CMK (cell line): ENCODE results near the genes DIPK1A, DR1 and ABCA4.

DNA sequence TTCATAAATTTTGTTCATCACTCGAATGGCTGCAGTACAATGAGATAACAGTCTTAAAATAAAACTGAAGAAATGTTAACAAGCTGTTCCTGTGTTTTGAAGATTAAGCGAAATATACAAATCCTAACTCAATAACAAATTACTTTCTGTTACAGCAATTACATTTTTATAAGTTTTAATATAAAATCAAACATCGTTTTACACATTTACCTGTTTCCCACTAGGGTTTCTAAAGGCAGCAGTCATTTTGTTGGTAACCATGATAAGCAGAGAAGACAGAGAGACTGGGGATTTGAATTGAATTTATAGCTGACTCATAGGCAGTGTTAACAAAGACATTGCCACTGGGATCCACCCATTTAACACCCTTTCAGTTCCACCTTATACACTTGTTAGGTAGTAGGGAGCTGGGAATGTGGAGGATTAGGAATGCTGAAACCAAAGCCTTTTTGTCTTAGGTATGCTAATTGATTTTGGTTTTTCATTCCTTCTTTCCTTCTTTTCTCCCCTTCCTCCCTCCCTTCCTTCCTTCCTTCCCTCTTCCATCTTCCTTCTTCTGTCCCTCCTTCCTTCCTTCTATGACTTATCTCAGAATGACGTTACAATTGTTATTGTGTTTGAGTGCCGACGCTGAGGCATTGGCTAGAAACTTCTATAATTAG is 7.4 kb upstream of the EVI5 start:
- RRBS, result no CpG with 5 or more reads among the region's 6 CpGs

DNA sequence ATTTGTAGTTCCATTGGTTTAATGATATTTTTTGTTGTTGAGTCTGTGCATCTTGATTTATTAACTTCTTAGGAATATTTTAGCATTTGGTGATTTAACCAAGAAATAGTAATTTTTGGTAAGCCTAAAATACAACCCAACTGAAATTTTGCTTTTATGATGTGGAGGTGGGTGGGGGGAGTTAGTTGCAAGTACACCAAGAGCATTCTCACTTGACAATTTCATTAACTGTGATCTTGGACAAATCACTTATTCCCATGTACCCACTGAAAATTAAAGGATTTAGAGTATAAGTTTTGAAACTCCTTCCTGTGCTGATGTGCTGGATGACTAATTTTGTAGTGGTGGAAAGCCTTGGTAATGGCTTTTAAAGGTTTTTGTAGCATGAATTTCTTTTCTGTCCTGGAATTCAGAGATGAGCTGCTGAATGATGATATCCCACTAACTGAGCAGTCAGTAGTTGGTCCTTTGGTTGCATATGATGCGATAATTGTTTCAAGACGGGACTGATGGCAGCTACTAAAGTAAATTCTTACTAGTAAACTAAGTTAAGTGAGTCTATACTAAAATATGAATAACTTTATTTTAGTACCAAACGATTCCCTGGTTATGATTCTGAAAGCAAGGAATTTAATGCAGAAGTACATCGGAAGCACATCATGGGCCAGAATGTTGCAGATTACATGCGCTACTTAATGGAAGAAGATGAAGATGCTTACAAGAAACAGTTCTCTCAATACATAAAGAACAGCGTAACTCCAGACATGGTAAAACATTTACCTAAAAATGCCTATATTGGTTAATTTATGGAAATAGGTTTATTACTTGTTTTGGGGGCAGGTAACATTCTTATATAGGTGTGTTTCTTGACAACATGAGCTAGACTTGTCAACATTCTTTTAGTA is 5.3 kb downstream of the RPL5 start:
- RRBS, result no CpG with 5 or more reads among the region's 6 CpGs

DNA sequence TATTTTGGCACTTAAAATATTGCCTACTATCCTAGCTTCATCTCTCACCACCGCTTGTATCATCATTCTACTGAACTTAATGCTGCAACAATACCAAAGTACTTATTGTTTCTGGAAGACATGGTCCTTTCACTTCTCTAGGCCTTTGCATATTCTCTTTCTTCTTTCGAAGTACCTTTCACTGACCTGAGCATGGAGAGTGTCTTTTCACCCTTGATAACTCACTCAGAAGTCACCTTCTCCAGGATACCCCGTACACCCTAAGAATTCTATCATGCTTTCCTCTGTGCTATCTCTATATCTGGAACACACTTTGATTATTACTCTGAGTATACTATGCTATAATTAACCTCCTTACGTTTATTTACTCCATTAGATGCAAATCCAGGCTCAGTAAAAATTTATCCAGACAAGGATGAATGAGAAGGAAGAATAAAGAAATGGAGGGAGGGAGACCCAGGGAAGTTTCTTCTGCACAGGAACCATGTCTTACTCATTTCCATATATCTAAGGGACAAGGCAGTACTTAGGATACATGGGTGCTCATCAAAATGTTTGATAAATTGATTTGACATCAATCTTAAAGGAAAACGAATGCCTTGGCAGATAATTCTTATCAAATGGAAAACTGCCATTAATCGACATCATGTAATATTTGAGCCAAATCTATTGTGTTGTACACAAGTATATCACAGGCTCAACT is 41.8 kb downstream of the DIPK1A start:
- RRBS, result no CpG with 5 or more reads among the region's 6 CpGs

DNA sequence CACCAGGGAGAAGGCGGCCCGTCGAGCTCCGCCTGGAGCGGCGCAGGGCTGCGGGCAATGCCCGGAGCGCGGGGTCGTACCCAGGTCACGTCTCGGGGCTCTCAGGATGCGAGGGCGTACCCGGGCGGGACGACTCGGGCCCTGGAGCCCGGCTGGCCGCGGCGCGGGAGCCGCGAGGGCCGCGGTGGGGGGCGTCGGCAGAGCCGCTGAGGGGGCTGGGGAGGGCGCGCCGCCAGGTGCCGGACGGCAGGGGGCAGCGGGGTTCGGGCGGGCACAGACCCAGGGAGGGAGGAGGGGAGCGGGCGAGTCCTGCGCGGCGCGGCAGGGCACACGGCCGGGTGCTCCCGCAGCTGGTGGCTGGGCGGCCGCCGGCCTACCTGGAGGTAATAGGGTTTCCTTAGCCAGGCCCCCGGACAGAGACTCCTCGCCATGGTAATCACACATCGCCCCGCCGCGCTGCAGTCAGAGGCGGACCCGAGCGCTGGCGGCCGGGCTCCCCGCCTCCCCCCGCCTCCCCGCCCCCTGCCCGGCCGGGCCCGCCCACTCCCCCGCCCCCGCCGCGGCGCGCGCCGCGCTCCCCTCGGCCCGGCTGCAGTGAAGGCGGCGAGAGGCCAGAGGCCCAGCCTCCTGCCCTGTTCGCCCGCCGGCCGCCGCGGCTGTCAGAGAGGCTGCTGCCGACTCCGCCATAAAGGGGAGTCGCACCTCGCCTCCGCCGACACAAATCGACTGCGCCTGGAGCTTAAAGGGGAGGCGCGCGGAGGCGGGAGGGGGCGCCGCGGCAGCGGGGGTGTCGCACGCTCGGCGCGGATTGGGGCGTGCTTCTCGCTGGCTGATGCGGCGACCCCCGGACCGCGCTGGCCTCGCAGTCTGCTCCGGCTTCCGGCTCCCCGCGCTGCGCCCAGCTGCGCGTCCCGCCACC is at the start of gene DIPK1A:
Gene DIPK1A, minus strand, starts transcription at position 464 of the 919 bp plus-strand sequence.
- RRBS, result 2% methylated on average over 70 of the region's 124 CpGs

- RRBS, result no CpG with 5 or more reads among the region's 9 CpGs
These were observed 19.9 kb upstream of the DIPK1A start for GRCh38 chr1:92981016-92981797.

DNA sequence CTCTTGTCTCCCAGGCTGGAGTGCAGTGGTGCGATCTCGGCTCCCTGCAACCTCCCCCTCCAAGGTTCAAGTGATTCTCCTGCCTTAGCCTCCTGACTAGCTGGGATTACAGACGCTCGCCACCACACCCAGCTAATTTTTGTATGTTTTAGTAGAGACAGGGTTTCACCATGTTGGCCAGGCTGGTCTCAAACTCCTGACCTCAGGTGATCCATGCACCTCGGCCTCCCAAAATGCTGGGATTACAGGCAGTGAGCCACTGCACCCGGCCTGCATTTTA is 67.7 kb upstream of the DR1 start:
- RRBS, result no CpG with 5 or more reads among the region's 6 CpGs

- RRBS, result 2% methylated on average over 7 of the region's 75 CpGs
These were observed at the start of gene DR1 for GRCh38 chr1:93345867-93346807. Gene DR1 (plus strand): TSS chr1:93345907.

DNA sequence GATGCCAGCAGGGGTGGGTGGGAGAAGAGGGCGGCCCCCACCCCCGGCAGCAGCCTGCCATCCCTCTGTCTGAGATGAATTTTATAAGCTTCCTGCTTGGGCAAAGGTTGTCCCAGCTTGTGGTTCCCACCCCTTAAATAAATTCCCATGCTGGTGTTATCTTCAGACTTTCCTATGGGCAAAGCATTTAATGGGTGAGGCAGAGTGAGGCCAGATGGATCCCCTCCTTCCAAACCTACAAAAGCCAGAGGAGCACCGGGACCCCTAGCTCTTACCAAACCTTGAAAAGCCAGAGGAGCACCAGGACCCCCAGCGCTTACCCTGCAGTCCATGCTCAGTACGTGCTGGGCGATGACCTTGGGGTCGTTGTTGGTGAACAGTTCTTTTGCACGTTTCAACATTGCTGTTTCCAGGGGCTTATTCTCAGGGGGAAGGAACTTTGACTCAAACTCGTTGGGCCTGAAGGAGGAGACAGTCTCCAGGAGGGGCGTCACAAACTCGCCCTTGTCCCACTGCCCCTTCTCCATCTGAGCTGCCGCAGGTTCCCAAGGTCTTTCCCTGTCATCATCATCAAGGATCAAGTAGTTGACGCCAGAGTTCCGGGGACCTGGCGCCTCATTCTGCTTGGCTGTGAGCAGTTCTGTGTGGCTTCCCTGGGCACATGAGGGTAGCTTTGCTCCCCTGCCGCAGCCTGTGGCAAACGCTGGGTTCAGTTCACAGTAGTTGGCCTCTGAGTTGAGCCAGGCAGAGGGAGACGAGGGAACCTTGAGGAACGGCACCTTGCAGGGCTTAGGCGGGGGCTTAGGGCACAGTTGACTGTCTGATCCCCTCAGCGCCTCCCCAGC is 99.4 kb downstream of the BCAR3 start:
- RRBS, result no CpG with 5 or more reads among the region's 21 CpGs

DNA sequence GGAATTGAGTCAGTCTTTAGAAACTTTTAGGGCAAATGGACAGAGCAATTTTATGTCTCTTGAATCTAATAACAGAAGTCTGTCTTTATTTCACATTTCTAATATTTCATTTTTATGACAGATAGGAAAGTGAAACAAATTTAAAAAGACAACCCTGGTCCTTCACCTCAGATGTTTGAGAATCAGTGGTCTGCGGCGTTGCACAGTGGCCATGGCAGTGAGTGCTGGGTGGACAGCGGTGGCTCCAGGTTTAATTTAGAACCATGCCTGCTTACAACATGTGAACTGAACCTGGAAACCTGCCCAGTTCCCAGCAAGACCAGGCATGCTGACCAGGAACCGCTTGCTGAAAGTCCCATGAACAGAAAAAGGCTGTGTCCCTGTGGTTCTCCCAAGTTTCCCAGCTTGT is 88.7 kb downstream of the BCAR3 start:
- RRBS, result no CpG with 5 or more reads among the region's 4 CpGs

- RRBS, result no CpG with 5 or more reads among the region's 4 CpGs
These were observed 26.9 kb downstream of the BCAR3 start for GRCh38 chr1:93654639-93655296.

DNA sequence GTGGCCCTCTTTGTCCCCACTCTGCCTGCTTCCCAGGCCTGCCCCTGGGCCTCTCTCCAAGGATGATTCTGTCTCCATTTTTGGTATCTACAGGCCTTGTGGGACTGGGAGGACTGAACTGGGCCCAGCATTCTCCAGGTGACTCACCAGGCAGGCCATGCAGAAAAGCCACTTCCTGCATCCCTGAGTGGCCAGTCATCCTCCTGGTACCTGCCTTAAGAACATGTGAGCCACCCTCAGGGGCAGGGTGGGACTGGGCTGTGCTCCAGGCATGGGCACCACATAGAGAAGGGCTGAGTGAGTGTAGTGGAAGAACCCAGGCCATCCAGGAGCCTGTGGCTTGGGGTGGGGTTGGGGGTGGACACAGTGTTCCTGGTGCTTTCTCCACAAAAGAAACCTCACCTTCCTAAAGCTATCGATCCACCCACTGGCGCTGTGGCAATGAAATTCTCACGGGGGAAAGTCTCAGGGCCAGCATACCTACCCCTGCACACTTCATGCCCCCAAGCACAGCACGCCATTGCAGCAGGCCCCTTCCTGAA is 20.1 kb upstream of the BCAR3 start:
- RRBS, result no CpG with 5 or more reads among the region's 4 CpGs

GRCh38 chr1:93816740-93817271 is 62.2 kb downstream of the DNTTIP2 start:
- RRBS, result no CpG with 5 or more reads among the region's 1 CpG

DNA sequence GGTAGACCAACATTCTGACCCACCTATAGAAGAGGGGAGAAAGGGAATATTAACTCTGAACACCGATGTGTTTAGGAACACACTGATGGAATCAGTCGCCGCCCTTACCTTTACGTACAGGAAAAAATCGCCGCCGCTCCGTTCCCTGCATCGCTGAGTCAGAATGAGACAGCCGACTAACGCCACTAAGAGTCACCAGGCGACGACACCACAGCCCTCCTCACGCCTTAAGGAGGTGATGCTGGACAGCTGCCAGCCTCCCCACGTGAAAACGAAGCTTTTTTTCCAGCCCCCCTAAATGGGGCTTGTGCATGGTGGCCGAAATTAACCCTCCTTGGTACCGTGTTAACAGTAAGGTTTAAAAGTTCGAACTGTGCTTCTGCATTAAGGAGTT is 569 bp downstream of the DNTTIP2 start:
- RRBS, result no CpG with 5 or more reads among the region's 19 CpGs

DNA sequence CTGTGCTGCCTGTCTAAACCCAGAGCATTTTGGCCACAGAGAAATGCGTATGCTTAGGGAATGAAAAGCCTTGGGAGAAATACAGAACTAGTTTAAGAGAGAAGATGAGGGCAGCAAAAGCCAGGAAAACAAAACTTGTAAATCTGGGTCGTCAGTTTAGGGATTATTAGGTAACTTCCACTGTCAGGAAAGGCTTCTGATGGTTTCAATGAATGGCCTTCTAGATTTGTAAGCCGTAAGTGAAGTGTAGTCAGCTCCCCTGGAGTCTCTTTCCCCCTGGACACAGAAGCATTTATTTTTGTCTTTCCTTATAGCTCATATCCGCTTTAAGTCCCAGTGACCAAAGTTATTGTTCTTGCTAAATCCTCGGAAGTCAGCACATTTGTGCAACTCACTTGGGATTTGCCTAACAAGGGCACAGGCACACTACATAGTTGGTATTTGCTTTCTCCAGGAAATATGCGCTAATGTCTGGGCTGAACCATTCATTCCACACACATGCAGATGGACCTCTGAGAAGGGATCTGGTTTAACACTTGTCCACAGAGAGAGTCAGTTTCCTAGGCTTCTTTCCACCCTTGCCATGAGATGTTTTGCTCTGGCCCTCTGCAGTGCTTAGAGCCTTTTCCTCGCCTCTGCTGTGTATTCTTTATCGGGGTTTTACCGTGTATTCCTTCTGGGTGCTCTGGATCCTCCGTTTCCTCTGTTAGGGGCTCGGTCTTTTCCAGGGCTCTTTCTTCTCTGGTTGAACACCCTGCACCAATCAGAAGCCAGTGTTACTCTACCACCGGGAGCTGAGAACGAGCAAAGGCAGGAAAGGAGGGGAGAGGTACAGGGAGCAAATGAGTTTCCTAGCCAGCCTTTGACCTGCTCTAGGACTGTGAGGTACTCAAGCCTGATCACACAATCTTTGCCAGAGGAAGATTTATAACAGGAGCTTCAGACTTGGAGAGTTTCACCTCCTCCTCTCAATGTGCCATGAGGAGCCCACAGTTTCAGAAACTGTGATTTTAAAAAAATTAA is 72.4 kb downstream of the ABCA4 start:
- RRBS, result no CpG with 5 or more reads among the region's 13 CpGs

DNA sequence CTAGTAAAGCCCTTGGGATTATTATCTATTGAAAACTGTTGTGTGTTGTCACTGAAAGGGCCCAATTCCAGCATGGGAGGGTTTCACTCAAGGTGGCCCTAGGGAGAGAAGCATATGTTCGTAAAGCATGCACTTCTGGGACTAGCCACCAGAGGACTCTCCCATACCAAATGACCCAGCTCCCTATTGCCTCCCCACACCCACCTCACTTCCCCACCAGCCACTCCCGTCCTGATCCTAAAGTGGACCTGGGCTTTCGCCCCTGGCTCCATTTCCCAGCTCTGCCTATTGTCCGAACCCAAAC is 59.5 kb downstream of the ABCA4 start:
- RRBS, result no CpG with 5 or more reads among the region's 4 CpGs

DNA sequence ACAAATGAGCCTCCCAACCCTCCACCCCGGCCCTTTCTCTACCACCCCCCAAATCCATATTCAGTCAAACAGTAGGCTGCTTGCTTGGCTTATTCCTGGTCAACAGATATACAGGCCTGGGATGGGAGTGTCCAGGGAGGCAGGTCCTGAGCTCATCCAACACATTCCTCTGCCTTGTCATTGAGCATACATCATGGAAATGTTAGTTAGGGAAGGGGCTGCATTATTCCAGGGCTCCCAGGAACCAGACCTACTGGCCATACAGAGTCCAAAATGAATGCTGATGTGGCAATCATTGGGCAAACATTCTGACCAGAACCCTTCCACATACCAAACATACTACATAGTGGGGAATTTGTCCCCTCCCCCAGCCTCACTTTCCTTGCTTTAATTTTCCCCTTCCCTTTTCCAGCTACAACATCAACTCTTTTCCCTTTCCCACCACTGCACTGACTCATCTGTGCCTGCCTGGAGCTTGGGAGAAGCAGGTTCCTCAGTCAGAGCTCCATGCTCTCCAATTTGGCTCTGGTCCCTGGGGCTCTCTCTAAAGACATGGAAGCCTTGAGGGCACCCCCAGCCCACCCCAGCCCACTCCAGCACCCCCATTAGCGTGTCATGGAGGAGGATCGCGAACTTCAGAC is 58.9 kb downstream of the ABCA4 start:
- RRBS, result no CpG with 5 or more reads among the region's 4 CpGs

- RRBS, result no CpG with 5 or more reads among the region's 15 CpGs
These were observed 15.6 kb downstream of the ABCA4 start for GRCh38 chr1:94105066-94106071.

- RRBS, result no CpG with 5 or more reads among the region's 8 CpGs
These were observed at the start of gene ABCA4 for GRCh38 chr1:94120958-94121157. Gene ABCA4 (minus strand): TSS chr1:94121148.

- RRBS, result no CpG with 5 or more reads among the region's 16 CpGs
These were observed 9.1 kb upstream of the ARHGAP29 start for GRCh38 chr1:94246339-94247054.

- RRBS, result no CpG with 5 or more reads among the region's 5 CpGs
These were observed 36.0 kb upstream of the ABCD3 start for GRCh38 chr1:94382069-94382622.